CMK (cell line): ENCODE measurements around a stretch of chr18.

DNA sequence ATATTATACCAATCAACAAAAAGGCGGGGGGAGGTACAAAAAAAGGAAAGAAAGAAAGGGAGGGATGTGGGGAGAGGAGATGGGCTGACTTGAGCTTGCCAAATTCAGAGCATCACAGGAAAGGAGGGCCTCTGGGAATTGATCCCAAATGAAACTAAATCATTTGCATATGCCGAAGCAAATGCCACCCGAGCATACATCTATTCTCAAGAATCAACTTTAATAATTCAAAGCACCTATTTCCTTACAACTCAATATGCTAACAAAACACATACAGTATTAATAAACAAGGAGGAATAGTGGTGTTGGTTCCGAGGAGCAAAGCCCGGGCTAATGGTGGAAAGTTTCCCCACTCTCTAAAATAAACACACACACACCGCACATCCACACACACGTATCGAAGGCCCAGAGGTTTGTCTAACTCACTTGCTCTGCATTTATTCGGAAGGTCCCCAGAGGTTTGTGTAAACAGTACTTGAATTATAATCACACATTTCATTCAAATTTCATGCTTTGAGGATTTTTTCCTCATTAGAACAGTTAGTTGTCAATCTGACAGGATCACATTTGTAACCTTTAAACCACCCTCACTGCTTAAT is 264.8 kb downstream of the TCF4 start:
- RRBS: no CpG with 5 or more reads among the region's 9 CpGs

- RRBS: no CpG with 5 or more reads among the region's 4 CpGs
Observed at GRCh38 chr18:55328099-55328779, 259.8 kb downstream of the TCF4 start.

- RRBS: no CpG with 5 or more reads among the region's 6 CpGs
Observed at GRCh38 chr18:55781284-55781915, 193.4 kb upstream of the TCF4 start.

DNA sequence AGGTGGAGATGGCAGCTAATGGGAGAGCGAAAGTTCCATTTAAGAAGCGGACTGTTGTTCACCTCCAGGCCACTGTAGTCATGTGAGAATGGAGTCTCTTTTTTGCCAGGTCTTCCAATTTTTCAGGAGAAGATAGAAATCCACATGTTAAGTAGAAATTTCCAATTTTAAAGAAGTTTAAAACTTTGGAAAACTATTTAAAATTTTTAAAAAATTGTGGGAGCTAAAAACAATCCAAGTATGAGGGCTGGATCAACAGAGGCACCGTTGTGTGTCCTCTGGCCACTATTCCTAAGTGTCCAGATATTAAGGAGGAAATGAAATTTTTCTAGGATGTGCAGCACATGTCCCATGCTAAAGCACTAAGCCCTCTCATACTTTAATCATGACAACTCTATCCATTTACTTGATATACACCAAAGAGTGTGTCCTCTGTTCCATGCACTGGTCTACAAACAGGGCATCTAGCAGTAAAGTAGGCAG is 260.4 kb upstream of the TCF4 start:
- RRBS: no CpG with 5 or more reads among the region's 3 CpGs

GRCh38 chr18:56747131-56747833 is 96.1 kb downstream of the WDR7 start:
- RRBS: no CpG with 5 or more reads among the region's 3 CpGs

- RRBS: no CpG with 5 or more reads among the region's 10 CpGs
Observed at GRCh38 chr18:56923819-56924374, 223.0 kb upstream of the BOD1L2 start.

GRCh38 chr18:56975930-56976335 is 171.0 kb upstream of the BOD1L2 start:
- RRBS: no CpG with 5 or more reads among the region's 4 CpGs

DNA sequence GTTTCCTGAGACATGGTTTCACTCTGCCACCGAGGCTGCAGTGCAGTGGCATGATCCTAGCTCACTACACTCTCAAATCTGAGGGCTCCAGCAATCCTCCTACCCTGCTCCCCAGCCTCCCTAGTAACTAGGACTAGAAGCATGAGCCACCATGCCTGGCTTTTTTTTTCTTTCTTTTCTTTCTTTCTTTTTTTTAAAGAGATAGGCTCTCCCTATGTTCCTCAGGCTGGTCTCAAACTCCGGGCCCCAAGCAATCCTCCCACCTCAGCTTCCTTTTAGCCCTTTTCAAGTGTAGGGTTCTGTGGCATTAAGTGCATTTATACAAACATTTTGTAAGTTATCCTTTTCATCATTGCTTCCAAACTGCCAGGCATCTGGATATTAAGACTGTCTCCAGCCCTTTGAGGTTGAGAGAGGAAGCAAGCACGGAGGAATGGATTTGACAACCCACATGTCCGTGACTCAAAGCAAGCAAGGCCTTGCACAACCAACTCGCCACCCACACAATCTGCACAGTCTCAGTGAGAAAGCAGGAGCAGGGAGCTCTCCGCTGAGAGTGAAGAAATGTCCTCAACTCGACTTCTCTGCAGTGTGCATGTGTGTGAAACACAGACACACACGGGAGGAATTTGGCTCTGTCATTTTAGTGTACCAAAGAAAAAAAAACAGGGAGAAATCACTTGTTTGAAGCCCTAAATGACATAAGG is 65.6 kb downstream of the ATP8B1 start:
- RRBS: no CpG with 5 or more reads among the region's 8 CpGs

DNA sequence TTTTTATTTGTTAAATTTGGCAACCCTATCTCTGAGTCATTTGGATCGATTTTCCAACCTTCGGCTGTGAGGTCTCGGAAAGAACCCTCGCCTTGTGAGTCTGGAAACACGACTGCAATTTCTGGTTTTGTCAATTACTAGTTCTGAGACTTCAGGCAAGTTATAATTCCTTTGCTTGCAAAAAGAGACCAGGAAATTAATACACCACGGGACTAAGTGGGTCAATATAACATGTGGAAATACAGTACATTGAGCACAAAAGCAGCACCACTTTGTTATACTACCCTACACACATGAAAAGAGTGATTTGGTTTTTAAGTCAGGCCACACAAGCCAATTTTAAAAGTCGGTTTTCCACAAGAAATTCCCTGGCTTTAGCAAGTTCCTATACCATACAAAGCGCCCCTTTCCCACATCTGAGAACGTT is 13.9 kb downstream of the ATP8B1 start:
- RRBS: no CpG with 5 or more reads among the region's 9 CpGs

DNA sequence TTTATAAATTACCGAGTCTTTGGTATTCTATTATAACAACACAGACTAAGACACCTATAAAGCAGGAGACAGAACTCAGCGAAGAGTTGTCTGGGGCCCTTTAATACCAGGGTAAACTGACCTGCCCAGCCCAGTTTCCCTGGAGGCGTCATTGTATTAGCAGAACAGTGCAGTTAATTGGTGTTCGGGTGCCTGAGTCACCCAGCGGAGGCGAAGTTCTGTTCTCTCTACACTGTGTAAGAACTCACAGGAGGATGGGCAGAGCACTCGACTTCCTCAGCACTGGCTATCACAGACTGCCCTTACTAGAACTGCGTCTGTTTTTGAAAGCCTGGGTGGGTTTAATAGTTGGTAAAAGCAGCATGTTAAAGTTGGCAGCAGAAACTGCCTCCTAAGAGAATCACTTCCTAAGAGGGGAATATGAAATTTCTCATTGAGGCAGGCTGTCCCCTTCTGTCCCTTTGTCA is 106.5 kb upstream of the ATP8B1 start:
- RRBS: no CpG with 5 or more reads among the region's 8 CpGs

DNA sequence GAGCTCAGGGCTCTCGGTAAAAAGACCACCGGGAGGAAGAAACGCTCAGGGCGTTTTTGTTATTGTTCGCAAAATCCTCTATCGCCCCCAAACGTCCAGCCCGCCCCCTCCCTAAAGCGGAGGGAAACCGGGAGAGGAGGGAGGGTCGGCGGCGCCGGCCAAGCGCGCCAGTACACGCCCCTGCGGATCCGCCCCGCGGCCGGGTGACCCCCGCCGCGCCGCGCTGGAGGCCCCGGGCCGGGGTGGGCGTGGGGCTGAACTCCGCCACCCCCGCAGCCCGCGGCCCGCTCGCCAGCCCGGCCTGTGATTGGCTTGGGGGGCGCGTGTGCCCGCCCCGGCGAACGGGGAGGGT is 218 bp upstream of the NEDD4L start:
- RRBS: 2% methylated on average over 28 of the region's 43 CpGs

GRCh38 chr18:58087865-58088565 is 44.0 kb downstream of the NEDD4L start:
- RRBS: no CpG with 5 or more reads among the region's 5 CpGs

DNA sequence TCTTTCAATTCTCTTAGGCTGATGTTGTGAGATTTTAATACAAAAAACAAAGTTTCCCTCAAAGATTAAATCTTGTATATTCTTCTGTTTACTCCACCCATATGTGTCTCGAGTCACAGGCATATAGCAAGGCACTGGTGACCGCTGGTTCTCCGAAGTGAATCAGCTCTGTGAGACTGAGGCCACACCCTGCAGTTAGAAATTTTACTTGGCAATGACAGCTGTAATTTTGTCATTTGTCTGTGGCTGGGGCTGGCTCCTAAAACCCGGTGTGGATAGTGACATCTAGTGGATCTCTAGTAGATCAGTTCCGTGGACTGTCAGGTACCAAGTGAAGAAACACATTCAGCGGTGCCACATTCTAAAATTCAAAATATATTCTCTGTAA is 277.9 kb downstream of the NEDD4L start:
- RRBS: no CpG with 5 or more reads among the region's 6 CpGs

DNA sequence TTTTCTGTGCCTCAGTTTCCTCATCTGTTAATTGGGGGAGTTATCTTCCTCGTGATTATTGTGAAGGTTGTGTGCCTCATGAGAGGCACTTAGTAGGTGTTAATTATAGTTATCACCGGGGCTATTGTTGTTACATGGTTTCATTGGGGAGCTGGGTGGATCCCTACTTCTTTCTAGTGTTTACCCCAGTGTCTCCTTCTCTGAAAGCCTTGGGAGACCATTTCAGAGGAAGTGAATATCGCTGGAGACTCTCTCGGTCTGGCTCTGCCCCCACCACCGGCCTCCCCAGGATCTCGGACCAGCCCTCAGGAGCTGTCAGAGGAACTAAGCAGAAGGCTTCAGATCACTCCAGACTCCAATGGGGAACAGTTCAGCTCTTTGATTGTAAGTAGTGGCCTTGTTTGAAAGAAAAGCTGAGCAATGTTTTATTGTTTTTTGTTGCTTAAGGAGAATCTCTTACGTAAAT is 286.5 kb downstream of the NEDD4L start:
- RRBS: no CpG with 5 or more reads among the region's 7 CpGs

GRCh38 chr18:58714122-58714797 is 43.0 kb downstream of the MALT1 start:
- RRBS: no CpG with 5 or more reads among the region's 5 CpGs

- RRBS: no CpG with 5 or more reads among the region's 13 CpGs
Observed at GRCh38 chr18:58781349-58781919, 83.2 kb upstream of the ZNF532 start.

GRCh38 chr18:58789336-58790369 is 75.0 kb upstream of the ZNF532 start:
- RRBS: 93% methylated on average over 3 of the region's 16 CpGs

- RRBS: no CpG with 5 or more reads among the region's 13 CpGs
Observed at GRCh38 chr18:58862770-58863242, 1.9 kb upstream of the ZNF532 start.

- RRBS: no CpG with 5 or more reads among the region's 5 CpGs
Observed at GRCh38 chr18:58866897-58867181, 2.2 kb downstream of the ZNF532 start.

DNA sequence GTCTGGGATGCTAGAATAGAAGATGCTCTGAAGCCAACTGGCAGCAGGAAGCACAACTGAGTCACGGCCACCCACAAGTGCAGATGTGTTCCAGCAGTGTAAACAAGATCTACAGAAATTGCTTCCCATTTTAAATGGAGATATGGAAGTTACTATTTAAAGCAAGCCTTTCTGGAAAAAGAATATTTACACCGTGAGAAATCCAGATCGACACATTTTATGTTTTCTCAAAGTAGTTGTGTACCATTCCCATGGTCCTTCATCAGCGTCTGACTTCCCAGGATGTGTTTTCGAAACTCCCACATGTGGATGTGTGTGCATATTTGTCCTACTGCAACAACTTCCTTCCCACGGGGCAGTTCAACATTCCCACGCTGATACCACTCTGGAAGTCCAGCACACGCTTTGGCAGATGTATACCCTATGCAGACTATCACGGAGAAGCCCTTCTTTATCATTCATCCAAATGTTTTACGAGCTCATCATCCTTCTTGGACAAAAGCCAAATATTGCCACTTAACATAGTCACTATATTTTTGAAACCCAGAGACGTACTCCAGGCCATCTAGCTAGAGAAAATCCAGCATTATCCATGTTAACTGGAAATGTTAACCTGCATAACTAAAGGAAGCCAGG is 131.3 kb downstream of the ZNF532 start:
- RRBS: no CpG with 5 or more reads among the region's 11 CpGs